Umbilical cord (tissue), 2 donors: ENCODE measurements around the gene TP53AIP1.

GRCh38 chr11:128630313-128630705 lies 43.0 kb upstream of the ETS1 start:
- RAMPAGE, long total RNA, result no peak

- RAMPAGE, long total RNA, result no peak
These were observed 1.2 kb upstream of the FLI1 start for GRCh38 chr11:128692574-128693201.

DNA sequence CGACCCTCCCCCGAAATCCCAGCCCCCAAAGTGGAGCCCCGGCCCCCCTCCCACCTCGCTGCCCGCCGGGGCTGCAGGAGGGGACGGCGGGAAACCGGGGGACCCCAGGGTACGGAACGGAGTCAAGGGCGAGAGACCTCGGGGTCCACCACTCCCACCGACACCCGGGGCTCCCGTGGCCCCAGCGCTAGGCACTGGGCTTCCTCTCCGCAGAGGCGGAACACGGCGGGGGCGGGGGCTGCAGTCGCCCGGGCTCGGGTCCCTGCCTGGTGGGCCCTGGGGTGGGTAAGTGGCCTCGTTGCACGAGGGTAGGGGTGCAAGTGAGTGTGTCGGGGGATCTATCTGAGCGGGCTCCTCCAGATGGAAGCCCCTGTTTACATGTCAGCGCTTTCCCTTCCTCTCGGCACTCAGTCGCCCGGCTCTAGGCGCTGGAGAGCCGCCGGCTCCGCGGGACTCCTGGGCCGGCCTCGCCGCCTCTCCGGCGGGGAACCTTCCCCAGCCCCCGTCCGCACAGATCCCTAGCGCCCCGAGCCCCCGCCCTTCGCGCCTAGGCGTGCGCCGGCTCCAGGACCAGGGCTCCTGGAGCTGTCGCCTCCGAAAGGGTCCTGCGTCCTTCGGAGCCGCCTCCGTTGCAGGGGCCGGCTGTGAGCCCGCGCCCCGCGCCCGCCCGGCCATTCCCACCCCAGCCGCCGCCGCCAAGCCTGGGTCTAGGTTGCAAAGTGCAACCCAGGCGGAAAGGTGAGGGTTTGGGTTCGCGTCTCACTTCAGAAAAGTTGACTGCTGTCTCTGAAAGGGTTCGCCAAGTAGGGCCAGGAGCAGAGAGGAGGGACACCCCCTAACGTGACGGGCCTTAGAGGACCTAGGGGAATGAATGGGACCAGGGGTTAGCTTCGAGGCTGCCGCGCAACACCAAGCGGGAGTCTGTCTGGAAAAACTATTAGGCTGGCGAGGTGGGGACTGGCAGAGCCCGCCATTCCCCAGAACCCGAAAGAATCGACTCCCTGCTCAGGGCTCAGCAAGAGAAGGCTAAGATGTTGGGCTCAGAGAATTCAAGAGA lies 932 bp downstream of the FLI1 start:
- RAMPAGE, long total RNA, result no peak

DNA sequence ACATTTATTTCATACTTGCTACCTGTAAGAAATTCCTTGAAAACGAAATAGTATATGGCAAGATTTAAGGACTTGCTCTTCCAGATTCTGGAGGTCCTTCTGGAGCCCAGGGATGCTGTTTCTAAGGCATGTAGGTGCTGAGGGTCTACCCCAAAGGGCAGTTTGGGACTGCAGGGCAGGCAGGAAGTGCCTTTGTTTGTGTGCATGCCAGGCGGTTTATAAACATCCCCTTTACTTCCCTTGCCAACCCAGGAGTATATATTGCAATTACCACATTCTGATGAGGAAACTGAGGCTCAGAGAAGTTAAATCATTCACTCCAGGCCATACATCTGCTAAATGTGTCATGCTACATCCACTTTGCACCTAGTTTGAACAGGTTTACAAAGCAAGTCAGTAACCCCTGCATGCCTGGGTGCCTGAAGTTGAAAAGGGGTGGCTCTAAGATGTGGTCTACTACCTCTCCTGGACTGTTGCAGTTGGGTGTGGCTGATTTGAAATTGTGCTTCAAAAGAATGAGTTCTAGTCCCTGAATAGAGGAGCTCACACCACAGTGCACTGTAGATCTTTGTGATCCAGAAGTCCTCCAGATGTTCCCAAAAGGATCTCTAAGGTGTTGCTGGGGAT lies 23.6 kb downstream of the FLI1 start:
- RAMPAGE, long total RNA, result no peak

DNA sequence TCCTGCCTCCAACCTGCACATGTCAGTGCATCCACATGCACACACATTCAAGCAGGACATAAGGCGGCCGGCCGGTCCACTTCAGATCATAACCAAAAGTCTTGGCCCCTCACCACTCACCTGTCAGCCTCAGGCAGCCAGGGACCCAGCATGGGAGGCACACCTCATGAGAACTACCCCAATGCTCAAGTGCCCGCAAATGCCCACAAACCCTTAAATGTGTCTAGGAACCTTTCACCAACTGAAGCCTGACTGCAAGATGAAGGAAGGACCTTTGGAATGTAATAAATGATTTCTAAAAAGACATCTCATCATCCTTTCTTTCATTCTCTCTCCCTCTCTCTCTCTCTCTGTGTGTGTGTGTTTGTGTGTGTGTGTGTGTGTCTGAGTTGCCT lies 31.4 kb downstream of the FLI1 start:
- RAMPAGE, long total RNA, result no peak

- RAMPAGE, long total RNA, result no peak
These were observed 78.8 kb downstream of the FLI1 start for GRCh38 chr11:128772399-128773349.

- RAMPAGE, long total RNA, result no peak
These were observed 76.9 kb downstream of the KCNJ1 start for GRCh38 chr11:128790098-128790750.

DNA sequence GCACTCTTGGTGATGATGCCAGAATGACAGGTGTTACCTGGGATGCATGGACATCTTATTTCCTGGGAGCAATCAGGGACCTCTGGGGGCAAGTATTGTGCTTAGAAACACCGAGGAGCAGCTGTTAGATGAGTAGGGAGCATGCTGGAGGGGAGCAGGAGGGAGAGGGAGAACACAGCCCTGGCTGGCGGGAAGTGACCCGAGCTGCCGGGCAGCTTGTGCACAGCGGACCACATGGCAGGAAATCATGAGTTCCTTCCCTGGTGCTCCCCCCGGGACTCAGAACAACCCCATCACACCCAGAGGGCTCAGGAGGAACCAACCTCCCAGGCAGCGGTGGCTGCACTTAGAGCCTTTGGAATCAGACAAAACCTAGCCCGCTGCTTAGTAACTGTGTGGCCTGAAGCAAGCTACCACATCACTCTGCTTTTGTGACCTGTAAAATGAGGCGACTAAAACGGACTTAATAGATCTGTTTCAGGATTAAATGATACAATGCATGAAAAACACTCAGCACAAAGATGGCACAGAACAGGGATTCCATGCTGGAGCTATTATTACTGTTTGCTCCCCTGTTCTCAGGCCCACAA lies 12.6 kb downstream of the KCNJ5 start:
- RAMPAGE, long total RNA, result no peak

- RAMPAGE, long total RNA, result no peak
These were observed at the start of gene TP53AIP1 for GRCh38 chr11:128942448-128943413. Gene TP53AIP1 (minus strand): TSS chr11:128942871.

GRCh38 chr11:129258401-129258932 lies 66.3 kb upstream of the ARHGAP32 start:
- RAMPAGE, long total RNA, result no peak

- RAMPAGE, long total RNA, result no peak
These were observed 86.3 kb upstream of the ARHGAP32 start for GRCh38 chr11:129278374-129278949.

DNA sequence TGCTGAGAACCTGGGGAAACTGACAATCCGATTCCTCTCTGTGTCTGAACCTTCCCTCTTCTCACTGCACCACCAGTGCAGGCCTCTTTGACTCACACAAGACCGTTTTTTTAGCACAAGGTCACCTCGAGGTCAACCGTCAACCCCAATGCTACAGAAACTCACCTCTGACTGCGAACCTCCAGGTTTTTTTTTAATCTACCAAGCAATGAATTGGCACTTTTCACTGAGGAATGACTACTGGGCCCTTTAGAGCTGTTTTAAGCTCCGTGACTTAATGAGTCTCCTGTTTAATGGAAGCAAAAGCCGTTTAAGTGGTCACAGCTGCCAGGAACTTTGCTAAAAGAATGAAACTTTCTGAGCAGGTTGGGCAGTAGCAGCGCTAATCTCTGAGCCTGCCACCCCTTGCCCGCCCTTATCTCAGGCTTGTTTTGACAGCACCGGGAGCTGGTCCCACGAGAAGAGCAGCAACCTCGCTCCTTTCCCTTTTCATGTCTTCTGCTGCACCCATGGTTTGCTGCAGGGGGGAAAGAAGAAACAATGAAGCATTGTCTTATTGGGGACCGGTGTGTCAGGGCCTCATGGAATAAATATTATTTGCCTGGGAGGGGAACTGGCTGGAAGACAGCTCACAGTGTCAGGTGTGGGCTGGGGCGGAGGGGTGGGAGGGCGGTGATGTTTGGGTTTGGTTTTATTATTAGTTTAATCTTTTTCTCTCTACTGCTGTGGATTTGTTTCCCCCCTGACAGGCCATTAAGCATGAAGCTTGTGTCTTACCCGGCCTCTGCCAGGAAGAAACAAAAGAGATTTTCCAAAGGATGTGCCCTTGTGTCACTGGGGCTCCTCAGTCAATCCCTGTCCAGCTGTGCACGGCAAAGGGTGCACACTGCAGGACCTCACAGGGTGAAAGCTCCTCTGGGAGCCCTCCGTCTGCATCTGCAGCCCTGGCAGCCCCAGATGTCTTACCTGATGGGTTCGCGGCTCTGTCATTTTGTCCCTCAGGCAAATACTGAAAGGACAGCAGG lies 203.4 kb upstream of the TMEM45B start:
- RAMPAGE, long total RNA, result no peak

- RAMPAGE, long total RNA, result no peak
These were observed 172.3 kb upstream of the TMEM45B start for GRCh38 chr11:129643032-129643991.

DNA sequence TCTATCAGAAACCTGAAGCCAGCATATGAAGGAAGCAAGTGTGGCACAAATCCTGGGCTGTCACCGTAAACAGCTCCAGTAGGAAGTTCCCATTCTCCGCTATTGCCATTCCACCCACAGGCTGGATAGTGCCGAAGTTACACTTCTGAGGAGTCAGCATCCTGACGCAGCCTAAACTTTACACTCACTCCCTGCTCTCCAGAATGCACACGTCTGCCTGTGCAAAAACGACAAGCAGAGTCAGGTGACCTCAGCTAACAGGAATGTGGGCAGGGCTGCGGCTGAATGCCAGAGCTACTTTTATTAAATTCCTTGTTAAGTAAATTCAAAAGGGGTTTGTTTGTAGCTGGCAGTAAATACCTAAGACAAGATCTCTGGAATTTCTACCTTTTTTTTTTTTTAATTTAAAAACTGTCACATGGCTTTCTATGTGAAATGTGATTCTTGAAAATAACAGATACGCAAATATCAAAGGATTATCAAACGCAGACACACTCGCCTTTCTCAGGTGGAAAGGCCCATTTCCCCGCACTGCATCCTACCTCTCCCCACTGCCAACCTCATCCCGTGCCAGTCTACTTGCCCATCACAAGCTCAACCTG lies 33.6 kb downstream of the NFRKB start:
- RAMPAGE, long total RNA, result no peak

DNA sequence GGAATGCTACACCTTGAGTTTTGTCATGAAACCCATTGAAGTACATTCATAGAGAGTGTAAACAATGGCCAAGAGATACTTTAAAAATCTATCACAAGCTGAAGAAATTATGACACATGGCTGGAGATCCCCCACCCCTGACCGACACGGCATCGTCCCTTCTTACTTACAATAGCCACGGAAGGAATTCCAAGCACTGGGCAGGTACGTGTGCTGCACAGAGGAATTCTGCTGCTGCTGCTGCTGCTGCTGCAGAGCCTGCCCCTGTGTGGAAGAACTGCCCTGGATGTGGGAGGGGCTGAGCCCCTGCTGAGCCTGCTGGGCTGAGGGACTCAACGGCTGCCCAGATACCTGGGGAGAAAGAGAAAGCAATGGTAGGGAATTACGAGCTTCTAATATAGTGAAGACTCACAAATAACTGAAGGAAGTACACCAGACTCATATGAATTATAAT lies 15.0 kb upstream of the NFRKB start:
- RAMPAGE, long total RNA, result no peak

- RAMPAGE, long total RNA, result no peak
These were observed 28.9 kb downstream of the PRDM10 start for GRCh38 chr11:129973734-129974173.

- RAMPAGE, long total RNA, result no peak
These were observed 10.3 kb downstream of the PRDM10 start for GRCh38 chr11:129992397-129992769.

GRCh38 chr11:130133484-130133907 lies 26.1 kb upstream of the ST14 start:
- RAMPAGE, long total RNA, result no peak

- RAMPAGE, long total RNA, result no peak
These were observed 1.9 kb downstream of the ST14 start for GRCh38 chr11:130161220-130162047.

GRCh38 chr11:130178385-130179258 lies 19.0 kb downstream of the ST14 start:
- RAMPAGE, long total RNA, result no peak